Tongue (tissue), 2 donors: ENCODE data around the gene EIF3C.

DNA sequence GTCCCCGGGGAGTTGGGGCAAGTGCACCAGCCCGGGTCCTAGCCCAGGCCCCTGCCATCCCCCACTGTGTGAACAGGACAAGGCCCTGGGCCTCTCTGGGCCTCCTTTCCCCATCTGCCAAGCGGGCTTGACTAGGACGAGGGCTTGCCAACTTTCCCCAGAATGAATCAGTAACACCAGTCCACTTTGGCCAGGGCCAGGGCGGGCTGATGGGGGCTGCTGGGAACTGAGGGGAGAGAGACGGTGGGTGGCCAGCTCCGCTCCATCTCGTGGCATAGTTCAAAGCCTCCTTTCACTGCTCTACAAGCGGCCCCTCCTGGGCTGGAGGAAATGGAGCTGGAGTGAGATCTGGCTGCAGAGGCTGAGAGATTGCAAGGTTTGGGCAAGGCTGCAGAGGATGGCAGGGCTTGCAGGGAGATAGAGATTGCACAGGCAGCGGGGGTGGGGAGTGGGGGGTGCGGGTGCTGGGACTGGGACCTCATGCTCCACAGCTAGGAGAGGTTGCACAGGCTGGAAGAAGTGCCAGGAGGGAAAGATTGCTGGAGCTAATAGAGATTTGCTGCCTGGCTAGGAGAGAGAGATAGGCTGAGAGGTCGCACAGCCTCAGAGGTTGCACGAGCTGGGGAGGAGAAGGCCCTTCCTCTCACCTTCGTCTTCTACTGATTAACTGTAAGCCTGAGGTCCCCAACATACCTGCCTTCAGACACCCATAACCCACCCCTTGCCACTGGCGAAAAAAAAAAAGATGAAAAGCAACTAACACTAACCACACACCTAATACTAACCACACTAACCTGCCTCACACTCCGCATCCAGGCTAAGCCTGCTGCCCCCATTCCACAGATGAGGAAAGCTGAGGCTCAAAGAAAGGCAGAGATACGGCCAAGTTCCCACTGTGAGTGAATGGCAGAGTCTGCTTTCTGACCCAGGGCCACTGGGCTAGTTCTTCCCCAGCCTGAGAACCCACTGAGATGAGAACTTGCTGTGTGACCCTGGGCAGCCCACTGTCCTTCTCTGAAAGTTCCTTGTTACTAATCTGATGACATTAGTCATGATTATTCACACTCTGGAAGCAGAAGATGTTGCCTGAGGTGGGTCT is 4.3 kb downstream of the IL21R start:
- RAMPAGE, long total RNA = no peak

GRCh38 chr16:27407055-27407665 is 5.2 kb downstream of the IL21R start:
- RAMPAGE, long total RNA = no peak

DNA sequence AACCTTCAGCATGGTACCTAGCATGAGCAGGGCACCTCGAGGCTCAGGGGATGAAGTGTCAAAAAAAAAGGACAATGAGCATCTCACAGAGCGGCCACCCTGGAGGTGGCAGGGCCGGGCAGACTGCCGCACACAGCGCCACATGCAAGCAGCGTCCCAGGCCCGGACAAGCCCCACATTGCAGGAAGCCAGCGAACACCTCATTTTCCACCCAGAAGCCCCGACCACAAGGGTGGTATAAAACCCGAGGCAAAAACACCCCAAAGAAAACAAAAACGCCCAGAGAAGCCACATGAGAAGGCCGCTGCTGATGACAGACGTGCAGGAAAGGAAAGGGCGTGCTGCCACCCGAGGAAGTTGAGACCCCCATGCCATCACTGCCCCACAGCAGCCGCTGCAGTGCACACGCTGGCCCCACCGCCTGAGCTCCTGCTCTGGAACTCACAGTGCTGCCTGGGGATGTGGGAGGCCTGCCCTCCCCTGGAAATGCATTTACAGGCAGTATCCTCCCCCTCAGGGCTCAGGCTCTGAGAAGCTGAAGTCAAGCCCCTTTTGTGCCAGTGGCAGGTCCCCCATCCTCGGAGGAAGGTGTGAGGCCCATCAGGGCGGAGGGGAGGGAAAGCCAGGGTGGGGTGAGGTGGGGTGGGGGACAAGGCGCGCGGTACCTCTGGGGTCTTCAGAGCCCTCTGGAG is 61.8 kb downstream of the IL21R start:
- RAMPAGE, long total RNA = no peak

GRCh38 chr16:27740202-27741057 is 190.5 kb downstream of the KATNIP start:
- RAMPAGE, long total RNA = no peak

DNA sequence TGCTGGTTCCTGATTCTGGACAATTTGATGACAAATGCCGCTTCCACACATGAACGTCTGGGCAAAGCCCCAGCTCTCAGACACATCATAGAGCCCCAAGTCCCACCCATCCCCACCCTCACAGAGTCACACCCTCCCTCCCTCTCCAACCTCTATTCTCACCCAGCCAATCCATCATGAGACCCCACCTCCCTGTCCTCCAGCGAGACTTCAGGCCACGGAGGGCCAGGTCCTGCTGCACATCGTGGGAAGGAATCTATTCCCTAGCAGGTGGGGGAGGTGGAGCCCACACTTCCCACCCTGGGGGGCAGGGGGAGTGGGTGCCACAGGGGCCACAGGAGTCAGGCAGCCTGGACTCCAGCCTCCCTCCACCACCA is 33.8 kb upstream of the GSG1L start:
- RAMPAGE, long total RNA = no peak

- RAMPAGE, long total RNA = no peak
These were observed 37.9 kb upstream of the GSG1L start for GRCh38 chr16:28101207-28102020.

DNA sequence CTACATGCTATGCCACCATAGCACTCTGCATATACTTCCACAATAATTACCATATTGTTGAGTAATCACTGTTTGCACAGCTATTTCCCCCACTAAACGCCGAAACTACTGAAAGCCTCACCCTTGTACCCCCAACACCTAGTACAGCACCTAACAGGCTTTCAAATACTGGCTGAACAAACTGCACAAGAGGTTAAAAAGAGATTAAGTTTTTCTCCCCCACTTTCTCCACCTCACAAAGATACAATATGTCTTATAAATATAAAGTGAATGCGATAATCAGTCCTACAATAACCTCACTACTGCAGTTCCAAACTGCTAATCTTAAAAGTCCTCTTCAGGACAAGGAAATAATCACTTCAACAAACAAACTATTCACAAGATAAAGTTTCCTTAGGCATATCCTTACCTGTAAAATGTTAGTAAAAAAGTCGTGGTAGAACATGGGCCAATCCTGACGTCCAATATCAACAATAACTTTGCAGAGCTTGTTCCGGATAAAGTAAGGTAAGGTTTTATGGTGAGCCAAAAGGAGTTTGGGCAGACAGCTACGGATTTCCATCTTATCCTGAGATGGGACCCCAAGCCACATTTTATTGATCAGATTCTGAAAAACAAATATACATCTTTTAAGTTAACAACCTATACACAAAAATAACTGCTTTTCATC is 36.1 kb downstream of the XPO6 start:
- RAMPAGE, long total RNA = no peak

- RAMPAGE, long total RNA = no peak
These were observed 32.1 kb downstream of the SBK1 start for GRCh38 chr16:28324391-28324922.

DNA sequence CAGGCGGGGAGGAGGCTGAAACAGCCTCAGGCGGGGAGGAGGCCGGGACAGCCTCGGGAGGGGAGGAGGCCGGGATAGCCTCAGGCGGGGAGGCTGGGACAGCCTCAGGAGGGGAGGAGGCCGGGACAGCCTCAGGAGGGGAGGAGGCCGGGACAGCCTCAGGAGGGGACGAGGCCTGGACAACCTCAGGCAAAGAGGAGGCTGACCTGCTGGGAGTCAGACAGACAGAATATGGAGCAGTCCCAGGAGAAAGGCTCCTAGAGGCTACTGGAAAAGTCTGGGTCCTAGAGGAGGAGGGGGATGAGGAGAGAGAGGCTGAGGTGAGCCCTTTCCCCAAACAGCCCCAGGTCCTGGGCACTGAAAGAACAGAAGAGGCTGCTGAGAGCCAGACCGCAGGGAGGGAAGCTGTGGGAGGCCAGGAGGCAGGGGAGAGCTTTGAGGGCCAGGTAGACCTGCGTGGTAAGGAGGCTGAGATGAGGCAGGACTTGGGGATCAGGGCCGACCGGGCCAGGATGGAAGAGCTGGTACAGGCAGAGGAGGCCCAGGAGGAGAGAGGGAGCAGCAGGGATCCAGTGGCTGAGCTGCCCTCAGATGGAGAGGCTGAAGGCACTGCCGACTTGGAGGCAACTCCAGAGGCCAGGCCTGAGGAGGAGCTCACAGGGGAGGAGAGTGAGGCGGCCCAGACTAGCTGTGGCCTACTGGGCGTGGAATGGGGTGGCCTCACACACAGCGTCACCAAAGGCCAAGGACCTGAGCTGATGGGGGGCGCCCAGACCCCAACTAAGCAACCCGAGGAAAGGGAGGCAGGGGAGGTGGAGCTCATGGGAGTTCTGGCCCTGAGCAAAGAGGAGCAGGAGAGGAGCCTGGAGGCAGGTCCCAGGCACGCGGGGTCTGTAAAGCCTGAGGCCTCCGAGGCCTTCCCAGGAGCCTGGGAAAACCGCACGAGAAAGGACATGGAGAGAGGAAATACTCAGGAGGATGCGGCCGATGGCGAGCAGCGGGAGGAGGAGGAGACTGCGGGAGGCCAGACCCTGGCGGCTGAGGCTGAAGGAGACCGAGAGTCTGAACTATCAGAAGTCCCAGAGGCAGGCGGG is 1.9 kb downstream of the APOBR start:
- RAMPAGE, long total RNA = no peak

DNA sequence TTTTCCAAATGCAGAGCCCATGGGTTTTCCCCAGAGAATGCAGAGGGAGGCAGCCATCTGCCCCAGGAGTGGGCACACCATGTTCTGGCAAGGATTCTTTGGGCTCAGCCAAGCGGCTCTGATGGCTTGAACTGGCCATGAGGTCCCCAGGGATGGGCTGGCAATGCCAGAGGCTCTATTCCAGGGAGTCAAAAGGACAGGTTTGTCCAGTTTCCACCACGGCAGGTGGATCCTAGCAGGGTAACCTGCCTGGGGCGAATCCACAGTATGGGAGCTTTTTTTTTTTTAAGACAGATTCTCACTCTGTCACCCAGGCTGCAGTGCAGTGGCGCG is 1.6 kb downstream of the IL27 start:
- RAMPAGE, long total RNA = no peak

DNA sequence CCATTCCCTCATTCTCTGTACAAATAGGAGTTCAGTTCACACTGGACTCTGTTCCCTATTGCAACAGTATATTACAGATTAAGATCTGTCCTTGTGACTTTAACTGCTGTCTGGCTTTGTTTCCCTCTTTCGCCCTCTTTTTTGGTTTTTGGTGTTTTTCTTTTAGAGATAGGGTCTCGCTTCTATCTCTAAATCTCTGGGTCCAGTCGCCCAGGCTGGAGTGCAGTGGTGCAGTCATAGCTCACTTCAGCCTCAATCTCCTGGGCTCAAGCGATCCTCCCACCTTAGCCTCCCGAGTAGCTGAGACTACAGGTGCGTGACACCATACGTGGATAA is 12.3 kb downstream of the NUPR1 start:
- RAMPAGE, long total RNA = no peak

DNA sequence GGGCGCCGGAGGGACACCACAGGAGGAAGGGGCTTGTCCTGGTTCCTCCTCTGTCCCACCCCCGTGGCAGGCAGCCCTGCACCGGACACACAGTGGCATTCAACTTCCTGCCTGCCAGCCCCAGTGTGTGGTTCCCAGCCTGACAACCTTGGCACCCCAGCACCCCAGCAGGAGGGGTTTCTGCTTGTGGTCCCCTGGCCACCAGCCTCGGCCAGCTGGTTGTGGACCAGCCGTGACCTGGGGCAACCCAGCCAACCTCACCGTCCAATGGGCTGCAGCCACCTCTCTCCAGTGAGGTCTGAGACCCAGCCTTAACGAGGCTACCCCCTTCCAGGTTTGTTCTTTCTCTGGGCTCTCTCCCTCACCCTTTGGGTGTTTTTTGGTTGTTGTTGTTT is 22.8 kb upstream of the EIF3C start:
- RAMPAGE, long total RNA = no peak

DNA sequence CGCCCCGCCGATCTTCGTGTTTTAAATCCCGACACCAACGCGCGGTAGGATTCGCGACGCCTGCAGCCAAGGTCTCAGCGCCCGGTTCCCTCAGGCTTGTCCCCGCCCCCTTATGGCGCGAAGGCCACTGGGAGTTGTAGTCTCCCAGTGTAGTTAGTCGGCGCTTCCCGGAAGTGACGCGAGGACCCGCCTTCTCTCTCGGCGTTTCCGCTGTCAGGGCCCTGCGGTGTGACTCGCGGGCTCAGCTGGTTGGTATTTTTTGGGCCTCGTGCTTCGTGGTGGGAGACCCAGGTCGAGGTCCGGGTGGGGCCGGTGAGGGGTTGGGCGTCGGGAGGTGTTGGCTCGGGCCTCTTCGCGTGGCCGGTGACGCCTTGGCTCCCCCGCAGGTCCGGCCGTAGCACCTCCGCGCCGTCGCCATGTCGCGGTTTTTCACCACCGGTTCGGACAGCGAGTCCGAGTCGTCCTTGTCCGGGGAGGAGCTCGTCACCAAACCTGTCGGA is at the start of gene EIF3C:
Gene EIF3C, plus strand, starts transcription at position 194 of the 500 bp plus-strand sequence.
- RAMPAGE, long total RNA = no peak

- RAMPAGE, long total RNA = no peak
These were observed 4.5 kb upstream of the SH2B1 start for GRCh38 chr16:28859137-28859600.

- RAMPAGE, long total RNA = no peak
These were observed 169.1 kb downstream of the LAT start for GRCh38 chr16:29153715-29154591.

- RAMPAGE, long total RNA = no peak
These were observed 193.1 kb downstream of the LAT start for GRCh38 chr16:29177515-29178819.

DNA sequence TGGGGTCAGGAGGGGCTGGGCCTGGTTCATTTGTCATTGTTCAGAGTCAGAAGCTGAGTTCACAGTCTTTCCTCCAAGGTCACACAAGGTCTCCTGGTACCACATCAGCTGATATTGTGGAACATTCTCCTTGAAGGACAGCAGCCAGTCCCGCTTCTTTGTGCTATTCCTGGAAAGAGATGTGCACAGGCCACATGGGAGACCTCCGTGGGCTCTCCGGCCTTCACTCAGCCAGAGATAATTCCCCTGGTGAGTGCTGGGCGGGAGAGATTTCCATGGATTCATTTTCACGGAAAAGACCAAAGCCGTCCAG is 198.1 kb downstream of the LAT start:
- RAMPAGE, long total RNA = no peak

DNA sequence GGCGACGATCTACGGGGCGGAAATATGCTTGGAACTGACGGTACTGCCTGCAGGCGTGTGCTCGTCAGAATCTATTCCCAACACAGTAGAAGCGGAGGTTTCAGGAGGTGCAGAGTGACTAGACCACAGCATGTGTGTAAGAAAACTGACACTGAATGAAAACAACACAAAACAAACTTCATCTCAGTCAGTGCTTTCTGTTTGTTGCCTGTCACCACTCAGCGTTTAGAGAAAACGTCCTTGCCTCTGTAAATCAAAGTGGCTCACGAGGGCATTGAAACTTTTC is 210.3 kb downstream of the LAT start:
- RAMPAGE, long total RNA = no peak

DNA sequence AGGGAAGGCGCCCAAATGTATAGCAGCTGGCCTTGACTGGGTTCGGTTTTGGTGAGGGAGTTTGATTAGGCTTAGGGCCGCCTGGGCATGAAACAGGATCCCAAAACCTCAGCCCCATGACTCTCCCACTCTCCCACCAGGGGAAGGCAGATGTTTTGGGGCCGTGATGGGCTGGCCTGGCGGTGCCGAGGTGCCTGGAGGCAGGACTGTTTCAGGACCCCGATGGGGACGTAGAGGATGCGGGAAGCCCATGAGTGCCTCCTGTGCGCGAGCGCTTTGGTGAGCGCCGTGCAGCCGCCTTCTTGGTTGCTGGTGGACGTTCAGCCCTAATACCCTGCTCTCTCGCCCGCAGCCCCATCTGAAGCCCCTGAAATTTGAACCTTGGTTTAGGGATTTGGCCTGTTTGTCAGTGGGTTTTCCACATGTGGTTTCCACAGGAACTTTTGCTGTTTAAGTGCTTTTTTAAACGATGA is 145.9 kb downstream of the NPIPB11 start:
- RAMPAGE, long total RNA = no peak

DNA sequence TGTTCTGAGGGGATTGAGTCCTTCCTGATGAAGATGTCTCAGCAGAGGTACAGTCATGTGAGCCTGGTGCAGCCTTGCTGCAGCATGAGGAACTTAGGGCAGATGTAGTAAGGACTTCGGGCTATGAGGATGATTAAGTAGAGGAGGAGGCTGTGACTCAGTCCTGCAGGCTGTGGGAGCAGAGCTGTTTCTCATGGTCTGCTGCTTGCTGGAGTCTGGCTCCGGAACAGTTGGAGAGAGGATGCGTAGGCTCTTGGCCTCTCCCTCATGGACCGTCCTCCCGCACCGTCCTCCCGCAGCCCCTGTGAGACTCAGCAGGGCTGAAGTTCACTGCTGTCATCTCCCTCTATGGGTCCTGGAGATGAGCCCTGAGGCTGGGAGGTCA is 134.8 kb downstream of the NPIPB11 start:
- RAMPAGE, long total RNA = no peak